Spleen (tissue), 7 donors: ENCODE measurements around a stretch of chr12.

GRCh38 chr12:131047282-131047956 is 93.7 kb downstream of the ADGRD1 start:
- PRO-cap, 4 experiments, result no peak in any of the 4 experiments
- RAMPAGE, long total RNA, 4 experiments, result no peak in any of the 4 experiments

- PRO-cap, 4 experiments, result no peak in any of the 4 experiments
- RAMPAGE, long total RNA, 4 experiments, result no peak in any of the 4 experiments
Observed at GRCh38 chr12:131074203-131075121, 120.8 kb downstream of the ADGRD1 start.

DNA sequence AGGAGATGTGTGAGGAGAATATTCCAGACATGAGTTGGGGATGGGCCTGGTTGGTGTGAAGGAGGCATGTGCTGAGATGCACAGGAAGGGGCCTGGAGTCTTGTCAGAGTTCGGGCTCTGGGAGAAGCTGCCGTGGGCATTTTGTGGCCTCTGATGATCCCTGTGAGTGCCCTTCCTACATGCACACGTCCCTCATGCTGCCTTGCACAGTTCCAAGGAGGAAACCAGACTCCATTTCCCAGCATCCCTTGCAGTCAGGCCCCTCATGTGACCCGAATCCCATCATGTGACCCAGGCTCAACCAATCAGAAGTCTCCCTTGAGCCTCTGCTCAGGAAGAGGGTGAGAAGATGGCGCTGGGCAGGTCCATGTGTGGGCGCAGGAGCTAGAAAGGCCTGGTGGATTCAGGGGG is 240.3 kb downstream of the ADGRD1 start:
- PRO-cap, 4 experiments, result no peak in any of the 4 experiments
- RAMPAGE, long total RNA, 4 experiments, result no peak in any of the 4 experiments

- PRO-cap, 4 experiments, result no peak in any of the 4 experiments
- RAMPAGE, long total RNA, 4 experiments, result no peak in any of the 4 experiments
Observed at GRCh38 chr12:131621874-131622740, 88.8 kb upstream of the SFSWAP start.

DNA sequence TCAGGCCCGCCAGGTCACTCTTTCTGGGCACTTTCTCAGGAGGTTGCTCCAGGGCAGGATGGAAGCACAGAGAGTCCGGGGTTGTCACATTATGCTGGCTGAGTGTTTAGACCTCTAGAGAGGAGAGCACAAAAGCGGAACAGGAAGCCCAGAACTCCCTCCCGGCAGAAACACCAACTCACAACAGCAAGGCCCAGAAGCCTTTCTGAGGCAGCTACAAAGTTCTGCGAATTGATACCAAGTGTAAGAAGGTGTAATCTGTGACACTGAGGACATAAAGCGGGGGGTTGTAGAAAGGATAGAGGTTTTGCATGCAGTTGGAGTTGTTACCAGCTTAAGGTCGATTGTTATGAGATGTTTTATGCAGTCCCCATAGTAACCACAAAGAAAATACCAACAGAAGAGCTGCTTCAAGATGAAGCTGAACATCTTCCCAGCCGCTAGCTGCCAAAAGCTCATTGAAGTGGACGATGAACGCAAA is 43.8 kb upstream of the SFSWAP start:
- PRO-cap, 4 experiments, result no peak in any of the 4 experiments
- RAMPAGE, long total RNA, 4 experiments, result no peak in any of the 4 experiments

DNA sequence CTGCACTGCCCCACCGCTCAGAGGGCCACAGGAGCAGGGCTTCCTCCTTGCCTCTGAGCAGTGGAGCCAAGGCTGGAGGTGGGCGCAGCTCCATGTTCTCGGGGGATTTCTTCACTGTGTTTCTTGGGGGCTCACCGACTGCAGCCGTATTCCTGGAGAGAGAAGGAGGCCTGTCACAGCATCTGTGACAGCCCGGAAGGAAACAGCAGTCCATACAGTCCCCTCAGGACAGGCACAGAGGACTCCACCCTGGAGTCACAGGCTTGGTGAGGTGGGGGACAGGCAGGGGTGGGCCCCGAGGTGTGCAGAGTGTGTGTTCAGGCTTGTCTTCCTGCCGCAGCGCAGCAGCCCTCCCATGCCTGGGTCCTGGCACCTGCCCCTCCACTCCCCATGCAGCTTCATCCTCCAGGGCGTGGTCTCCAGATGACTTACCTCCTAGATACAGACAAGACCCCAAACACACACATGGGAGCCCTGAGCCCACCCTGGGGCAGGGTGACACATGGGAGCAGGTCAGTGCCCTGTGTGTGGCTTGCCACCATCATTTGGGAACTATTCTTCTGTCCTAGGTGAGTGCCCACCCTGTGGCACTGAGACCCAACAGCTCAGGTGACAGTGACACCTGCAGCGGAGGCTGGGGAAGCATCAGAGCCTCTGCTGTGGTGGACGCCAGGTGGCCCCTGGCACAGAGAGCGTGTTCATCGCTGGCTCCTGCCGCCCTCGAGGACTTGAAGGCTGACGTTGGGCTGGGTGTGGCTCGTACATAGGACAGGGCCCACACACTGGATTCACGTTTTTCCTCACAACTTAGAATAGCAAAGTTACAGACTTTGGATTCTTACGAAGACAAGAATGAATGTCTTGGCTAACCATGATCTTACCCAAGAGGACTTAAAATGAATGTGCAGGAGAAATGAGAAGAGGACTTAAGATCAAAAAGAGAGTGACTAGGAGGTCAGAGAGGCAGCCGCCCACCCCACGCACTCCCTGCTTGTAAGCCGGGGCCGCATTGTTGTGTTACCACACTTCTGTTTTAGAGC is 22.9 kb downstream of the SFSWAP start:
- PRO-cap, 4 experiments, result no peak in any of the 4 experiments
- RAMPAGE, long total RNA, 4 experiments, result no peak in any of the 4 experiments

GRCh38 chr12:131795679-131796629 is 32.2 kb upstream of the MMP17 start:
- PRO-cap, 4 experiments, result no peak in any of the 4 experiments
- RAMPAGE, long total RNA, 4 experiments, result no peak in any of the 4 experiments

DNA sequence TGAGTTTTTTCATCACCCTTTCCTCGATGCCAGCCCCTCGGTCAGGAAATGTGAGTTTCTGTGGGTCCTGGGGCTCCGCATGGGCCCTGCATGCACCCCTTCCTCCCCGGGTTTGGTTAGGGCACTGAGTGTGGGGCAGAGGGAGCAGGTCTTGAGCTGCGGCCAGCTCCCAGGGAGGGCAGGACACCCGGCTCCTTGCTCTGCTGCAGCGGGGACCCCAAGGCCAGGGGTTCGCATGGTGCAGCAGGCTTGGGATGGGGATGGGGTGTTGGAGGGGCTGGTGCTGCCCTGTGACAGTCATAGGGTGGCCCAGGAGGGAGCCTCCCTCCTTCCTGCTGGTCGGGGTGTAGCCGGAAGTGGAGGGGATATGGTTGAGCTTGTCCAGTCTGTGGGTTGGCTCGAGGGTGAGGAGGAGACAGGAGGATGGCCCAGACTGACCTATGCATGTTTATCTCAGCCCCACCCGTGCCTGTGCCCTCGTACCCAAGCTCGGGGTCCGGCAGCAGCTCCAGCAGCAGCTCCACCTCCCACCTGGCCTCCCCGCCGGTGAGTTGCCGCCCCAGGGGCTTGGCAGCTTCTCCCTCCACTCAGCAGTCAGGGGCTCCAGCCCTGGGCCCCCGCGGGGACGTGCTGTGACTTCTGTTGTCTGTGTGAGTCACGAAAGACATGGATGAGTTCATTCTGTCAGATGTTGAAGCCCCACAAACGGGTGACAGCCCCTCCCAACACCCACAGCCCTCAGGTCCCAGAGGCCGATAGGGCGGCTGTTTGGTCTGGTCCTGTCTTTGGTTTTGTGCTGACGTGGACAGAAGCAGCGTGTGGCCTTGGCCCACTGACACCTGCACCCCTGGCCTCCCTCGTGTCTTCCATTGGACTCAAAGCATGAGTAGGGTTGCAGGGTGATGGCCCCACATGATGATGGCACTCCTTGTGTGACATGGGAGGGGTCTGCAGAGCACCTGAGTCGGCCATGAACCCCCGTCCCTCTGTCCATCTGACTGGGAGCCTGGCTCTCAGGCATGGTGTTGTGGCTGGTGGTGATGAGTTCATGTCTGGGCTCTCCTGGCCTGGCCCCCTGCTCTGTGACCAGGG is 16.2 kb downstream of the ULK1 start:
- PRO-cap, 4 experiments, result no peak in any of the 4 experiments
- RAMPAGE, long total RNA, 4 experiments, result start-site peak on the plus strand in 1 of 4 experiments, centred at positions 471 to 598 of the sequence, 5 to 6 reads per replicate

DNA sequence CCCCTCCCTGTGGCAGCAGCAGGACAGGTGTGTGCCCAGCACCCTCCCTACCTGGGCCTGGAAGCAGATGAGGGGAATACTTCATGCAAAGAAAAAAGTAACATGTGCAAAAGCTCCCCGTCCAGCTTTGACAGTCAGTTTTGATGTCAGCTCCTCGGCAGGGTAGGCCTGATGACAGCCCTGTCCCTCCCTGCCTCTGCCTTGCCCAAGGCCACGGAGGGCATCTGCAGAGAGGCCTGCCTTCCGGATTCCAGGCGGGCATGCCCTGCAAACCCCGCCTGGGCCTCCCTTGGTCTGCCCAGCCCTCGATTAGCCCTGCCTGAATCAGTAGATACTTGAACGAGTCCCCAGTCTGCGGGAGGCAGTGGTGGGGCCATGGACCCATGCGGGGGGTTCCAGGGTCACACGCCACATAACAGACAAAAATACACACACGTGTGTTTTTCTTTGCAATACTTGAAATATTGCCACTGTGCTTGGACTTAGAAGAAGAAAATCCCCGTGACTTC is 6.7 kb upstream of the PUS1 start:
- PRO-cap, 4 experiments, result no peak in any of the 4 experiments
- RAMPAGE, long total RNA, 4 experiments, result no peak in any of the 4 experiments

- PRO-cap, 4 experiments, result no peak in any of the 4 experiments
- RAMPAGE, long total RNA, 4 experiments, result no peak in any of the 4 experiments
Observed at GRCh38 chr12:131930270-131930562, 1.1 kb downstream of the PUS1 start.

GRCh38 chr12:131941371-131941929 is 8.3 kb upstream of the EP400 start:
- PRO-cap, 4 experiments, result no peak in any of the 4 experiments
- RAMPAGE, long total RNA, 4 experiments, result no peak in any of the 4 experiments

- PRO-cap, 4 experiments, result no peak in any of the 4 experiments
- RAMPAGE, long total RNA, 4 experiments, result no peak in any of the 4 experiments
Observed at GRCh38 chr12:131947390-131947909, 2.3 kb upstream of the EP400 start.

DNA sequence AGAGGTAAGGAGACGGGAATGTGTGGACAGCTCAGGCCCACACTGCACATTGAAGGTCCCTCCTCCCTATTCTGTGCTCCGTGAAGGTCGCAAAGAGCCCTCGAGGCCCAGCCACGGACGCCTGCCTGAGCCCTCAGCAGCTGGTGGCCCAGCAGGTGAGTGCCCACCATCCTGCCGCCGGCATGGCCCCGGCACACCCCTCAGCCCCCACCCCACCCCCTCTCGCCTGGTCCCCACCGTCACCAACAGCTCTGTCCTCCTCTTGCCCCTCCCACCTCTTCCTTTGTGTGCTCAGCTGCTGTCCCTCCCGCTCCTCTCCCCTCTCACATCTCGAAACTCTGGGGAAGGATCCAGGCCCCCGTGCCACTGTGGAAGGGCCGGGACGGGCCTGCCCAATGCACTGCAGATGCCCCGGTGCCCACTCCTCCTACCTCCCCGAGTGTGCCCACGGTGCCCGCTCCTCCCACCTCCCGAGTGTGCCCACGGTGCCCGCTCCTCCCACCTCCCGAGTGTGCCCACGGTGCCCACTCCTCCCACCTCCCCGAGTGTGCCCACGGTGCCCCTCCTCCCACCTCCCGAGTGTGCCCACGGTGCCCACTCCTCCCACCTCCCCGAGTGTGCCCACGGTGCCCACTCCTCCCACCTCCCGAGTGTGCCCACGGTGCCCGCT is 9.8 kb downstream of the DDX51 start:
- PRO-cap, 4 experiments, result no peak in any of the 4 experiments
- RAMPAGE, long total RNA, 4 experiments, result no peak in any of the 4 experiments

DNA sequence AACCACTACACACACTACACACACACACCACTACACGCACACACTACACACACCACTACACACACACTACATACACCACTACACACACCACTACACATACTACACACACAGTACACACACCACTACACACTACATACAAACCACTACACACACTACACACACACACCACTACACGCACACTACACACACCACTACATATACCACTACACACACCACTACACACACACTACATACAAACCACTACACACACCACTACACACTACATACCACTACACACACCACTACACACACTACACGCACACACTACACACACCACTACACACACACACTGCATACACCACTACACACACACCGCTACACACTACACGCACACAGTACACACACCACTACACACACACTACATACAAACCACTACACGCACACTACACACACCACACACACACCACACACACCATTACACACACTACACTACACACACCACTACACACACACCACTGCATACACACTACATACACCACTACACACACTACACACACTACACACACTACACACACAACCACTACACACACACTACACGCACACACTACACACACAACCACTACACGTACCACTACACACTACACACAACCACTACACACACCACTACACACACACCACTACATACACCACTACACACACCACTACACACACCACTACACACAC is 11.8 kb downstream of the NOC4L start:
- PRO-cap, 4 experiments, result no peak in any of the 4 experiments
- RAMPAGE, long total RNA, 4 experiments, result start-site peak on the plus strand in 1 of 4 experiments, centred at position 347 of the sequence, 6 reads per replicate

- PRO-cap, 4 experiments, result no peak in any of the 4 experiments
- RAMPAGE, long total RNA, 4 experiments, result no peak in any of the 4 experiments
Observed at GRCh38 chr12:132356517-132357332, 27.3 kb upstream of the GALNT9 start.

- PRO-cap, 4 experiments, result peak in 1 of 4 experiments; most common minus-strand start chr12:132491163 (in 1)
- RAMPAGE, long total RNA, 4 experiments, result no peak in any of the 4 experiments
Observed at GRCh38 chr12:132490955-132491602, 1.1 kb downstream of the FBRSL1 start.

DNA sequence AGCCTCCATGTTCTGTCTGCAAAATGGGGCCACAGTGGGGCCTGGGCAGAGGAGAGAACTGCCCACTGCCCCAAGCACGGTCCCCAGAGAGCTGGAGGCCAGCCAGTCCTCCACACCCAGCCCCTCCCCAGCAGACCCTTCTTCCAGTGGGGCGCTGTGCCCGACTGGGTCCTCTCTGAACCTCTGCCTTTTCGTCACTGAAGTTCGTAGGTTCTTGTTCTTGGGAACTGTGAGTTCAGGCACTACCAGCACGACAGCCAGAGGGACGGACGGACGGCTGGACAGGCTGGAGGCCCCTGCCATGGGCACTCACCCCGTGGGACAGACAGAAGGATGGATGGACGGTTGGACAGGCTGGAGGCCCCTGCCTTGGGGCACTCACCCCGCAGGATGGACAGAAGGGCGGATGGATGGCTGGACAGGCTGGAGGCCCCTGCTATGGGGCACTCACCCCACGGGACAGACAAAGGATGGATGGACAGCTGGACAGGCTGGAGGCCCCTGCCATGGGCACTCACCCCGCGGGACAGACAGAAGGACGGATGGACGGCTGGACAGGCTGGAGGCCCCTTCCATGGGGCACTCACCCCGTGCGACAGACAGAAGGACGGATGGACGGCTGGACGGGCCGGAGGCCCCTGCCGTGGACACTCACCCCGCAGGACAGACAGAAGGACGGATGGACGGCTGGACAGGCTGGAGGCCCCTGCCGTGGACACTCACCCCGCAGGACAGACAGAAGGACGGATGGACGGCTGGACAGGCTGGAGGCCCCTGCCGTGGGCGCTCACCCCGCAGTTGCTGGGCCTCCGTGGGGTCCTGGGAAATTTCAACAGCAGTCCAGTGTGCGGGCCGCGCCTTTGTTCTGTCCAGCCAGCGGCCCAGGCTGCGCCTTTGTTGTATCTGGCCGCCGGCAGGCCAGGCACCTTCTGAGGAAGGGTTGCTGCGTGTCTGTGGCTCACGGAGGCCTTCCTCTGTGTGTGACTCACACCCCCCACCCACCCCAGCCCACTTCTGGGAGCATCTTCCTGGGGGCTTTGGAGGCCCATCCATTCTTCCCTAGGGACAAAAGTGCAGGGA is 57.9 kb downstream of the LRCOL1 start:
- PRO-cap, 4 experiments, result no peak in any of the 4 experiments
- RAMPAGE, long total RNA, 4 experiments, result no peak in any of the 4 experiments

DNA sequence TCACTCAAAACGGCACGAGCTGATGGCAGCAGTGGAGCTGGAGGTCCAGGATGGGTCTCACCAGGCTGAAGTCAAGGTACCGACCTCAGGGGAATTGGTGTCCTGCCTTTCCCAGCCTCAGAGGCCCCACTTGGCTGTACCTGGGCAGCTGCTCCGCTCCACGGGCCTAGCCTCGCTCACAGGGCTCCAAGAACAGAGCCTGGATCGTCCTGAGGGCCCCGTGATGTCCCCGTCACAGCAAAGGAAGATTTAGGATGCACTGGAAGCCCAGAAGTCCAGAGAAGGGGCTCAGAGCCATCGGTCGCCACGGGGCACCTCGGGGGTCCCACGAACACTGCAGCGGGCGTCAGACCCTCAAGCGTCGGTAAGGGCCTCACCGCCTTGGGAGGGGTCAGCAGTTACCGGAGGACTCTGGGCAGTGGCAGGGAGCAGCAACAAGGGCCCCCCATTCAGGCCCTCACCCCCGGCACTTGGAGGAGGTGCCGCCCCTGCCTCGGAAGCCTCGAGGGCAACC is 56.5 kb downstream of the LRCOL1 start:
- PRO-cap, 4 experiments, result no peak in any of the 4 experiments
- RAMPAGE, long total RNA, 4 experiments, result no peak in any of the 4 experiments

DNA sequence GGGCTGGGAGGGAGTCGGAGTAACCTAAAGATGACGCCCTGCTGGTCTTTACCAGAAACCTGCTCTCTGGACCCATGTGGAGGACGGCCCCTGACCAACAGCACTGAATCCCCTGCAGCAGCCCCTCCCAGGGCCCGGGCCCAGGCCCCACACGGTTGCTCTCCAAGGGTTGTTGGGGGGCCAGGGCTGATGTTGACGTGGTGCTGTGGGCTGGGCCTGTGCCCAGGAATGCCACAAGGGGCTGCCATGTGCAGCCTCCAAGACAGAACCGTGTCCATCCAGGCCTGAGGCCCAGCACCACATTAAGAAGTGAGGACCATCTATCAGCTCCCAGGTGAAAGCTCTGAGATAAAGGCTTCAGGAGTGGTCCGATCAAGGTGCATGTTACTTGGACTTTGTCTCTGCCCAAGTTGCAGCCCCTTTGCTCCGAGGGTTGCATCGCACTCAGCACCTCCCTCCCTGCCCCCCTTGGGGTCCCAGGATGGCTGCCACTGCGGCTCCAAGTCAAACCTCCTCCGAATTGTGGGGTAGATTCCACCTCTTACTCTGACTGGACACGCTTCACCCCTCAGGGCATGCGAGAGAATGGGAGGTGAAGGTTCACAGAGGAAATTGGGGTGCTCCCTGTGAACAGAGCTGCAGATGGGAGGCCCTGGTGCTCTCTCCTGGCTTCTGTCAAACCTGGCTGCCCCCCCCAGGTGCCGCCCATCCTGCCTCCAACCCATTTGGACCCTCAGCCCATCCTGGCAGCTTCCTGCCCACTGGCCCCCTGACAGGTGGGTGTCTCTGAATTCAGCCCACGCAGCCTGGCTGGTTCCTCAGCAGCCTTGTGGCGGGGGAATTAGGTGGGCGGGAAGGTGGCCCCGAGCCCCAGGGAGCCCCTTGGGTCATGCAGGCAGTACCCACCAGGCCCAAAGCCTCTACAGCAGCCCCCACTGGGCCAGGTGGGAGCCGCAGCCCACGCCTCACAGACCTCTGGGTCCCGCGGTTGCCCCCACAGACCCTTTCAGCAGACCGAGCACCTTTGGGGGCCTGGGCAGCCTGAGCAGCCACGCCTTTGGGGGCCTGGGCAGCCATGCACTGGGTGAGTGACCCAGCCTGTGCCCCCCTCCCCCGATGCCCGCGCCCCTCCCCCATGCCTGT is 29.3 kb downstream of the LRCOL1 start:
- PRO-cap, 4 experiments, result no peak in any of the 4 experiments
- RAMPAGE, long total RNA, 4 experiments, result no peak in any of the 4 experiments

- PRO-cap, 4 experiments, result no peak in any of the 4 experiments
- RAMPAGE, long total RNA, 4 experiments, result no peak in any of the 4 experiments
Observed at GRCh38 chr12:132584259-132584813, 26.0 kb downstream of the LRCOL1 start.